H1 (cell line): Measurements from ENCODE around the genes SLC35B1 and ACSF2.

- RRBS: no CpG with 5 or more reads among the region's 5 CpGs
CAGE:
- cytosol, long polyA plus RNA: no peak
- long polyA plus RNA: no peak
- nucleus, long polyA plus RNA: no peak
Measured at GRCh38 chr17:49498084-49498254, 2.9 kb downstream of the NGFR start.

GRCh38 chr17:49556188-49556649 is 19.5 kb upstream of the NXPH3 start:
- RRBS: 16% methylated on average over 9 of the region's 27 CpGs
CAGE:
- cytosol, long polyA plus RNA: no peak
- long polyA plus RNA: no peak
- nucleus, long polyA plus RNA: no peak

GRCh38 chr17:49577103-49577504 is 1.4 kb downstream of the NXPH3 start:
- RRBS: 49% methylated on average over 2 of the region's 8 CpGs
CAGE:
- cytosol, long polyA plus RNA: no peak
- long polyA plus RNA: no peak
- nucleus, long polyA plus RNA: no peak

- RRBS: no CpG with 5 or more reads among the region's 3 CpGs
CAGE:
- cytosol, long polyA plus RNA: no peak
- long polyA plus RNA: no peak
- nucleus, long polyA plus RNA: no peak
Measured at GRCh38 chr17:49602896-49603575, 27.4 kb downstream of the NXPH3 start.

DNA sequence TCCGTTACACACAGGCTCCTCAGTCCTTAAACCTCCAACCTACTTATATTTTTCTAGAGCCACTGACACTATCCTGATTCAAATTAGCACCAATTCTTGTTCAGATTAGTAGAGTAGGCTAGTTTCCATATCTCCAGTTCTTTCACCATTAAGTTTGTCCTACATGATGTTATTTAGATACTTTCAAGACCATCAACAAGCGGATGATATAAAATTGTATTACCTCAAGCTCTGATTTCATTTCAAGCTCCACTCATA is 18.5 kb downstream of the SPOP start:
- RRBS: no CpG with 5 or more reads among the region's 2 CpGs
CAGE:
- cytosol, long polyA plus RNA: no peak
- long polyA plus RNA: no peak
- nucleus, long polyA plus RNA: no peak

DNA sequence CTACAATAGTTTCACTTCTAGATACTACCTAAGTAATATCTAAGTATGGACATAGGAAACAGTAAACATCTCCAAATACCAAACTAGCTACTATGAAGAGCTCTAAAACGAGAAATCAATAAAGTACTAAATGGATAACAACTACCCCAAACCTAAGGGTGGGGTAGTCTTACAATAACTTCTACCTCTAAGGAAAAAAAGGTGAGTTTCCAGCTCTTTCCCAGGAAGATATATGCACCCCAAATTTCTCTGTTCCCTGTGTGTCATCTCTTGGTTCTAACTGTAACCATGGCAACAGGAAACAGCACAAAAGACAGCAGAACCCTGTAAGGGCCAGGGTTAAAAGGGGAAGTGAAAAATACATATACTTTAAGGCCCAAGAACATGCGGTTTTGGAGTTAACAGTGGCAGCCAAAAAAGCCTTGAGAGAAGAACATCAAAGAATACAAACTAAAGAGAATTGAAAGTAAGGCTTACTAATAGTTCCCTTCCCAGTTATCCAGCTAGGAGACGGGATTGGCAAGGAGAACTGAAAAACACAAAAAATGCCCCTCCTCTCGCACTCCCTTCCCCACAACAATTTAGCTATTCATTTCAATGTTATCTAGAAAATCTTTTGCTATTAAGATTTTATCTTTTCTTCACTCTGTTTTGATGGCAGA is 1.7 kb downstream of the SPOP start:
- RRBS: no CpG with 5 or more reads among the region's 4 CpGs
CAGE:
- cytosol, long polyA plus RNA: no peak
- long polyA plus RNA: no peak
- nucleus, long polyA plus RNA: no peak

GRCh38 chr17:49704060-49704308 is 3.8 kb downstream of the SLC35B1 start:
- RRBS: no CpG with 5 or more reads among the region's 3 CpGs
CAGE:
- cytosol, long polyA plus RNA: no peak
- long polyA plus RNA: no peak
- nucleus, long polyA plus RNA: no peak

GRCh38 chr17:49707528-49708630 is at the start of gene SLC35B1:
SLC35B1 (minus strand) TSS chr17:49707964.
- RRBS: 1% methylated on average over 16 of the region's 56 CpGs
CAGE:
- cytosol, long polyA plus RNA: start-site peak on the minus strand at chr17:49707913-49707933, 218 reads; start-site peak on the minus strand at chr17:49708144-49708189, 46 reads
- long polyA plus RNA: start-site peak on the minus strand at chr17:49707882-49707937, 246 and 147 reads in 2 replicates; start-site peak on the minus strand at chr17:49708097-49708207, 22 and 86 reads in 2 replicates
- nucleus, long polyA plus RNA: start-site peak on the minus strand at chr17:49707920-49707965, 226 reads; start-site peak on the minus strand at chr17:49708107-49708207, 79 reads

- RRBS: no CpG with 5 or more reads among the region's 9 CpGs
CAGE:
- cytosol, long polyA plus RNA: no peak
- long polyA plus RNA: no peak
- nucleus, long polyA plus RNA: no peak
Measured at GRCh38 chr17:49740734-49742037, 22.7 kb downstream of the FAM117A start.

GRCh38 chr17:49758685-49760025 is 4.8 kb downstream of the FAM117A start:
- RRBS: no CpG with 5 or more reads among the region's 10 CpGs
CAGE:
- cytosol, long polyA plus RNA: no peak
- long polyA plus RNA: no peak
- nucleus, long polyA plus RNA: no peak

- RRBS: no CpG with 5 or more reads among the region's 6 CpGs
CAGE:
- cytosol, long polyA plus RNA: no peak
- long polyA plus RNA: no peak
- nucleus, long polyA plus RNA: no peak
Measured at GRCh38 chr17:49787337-49787795, 1.1 kb upstream of the KAT7 start.

DNA sequence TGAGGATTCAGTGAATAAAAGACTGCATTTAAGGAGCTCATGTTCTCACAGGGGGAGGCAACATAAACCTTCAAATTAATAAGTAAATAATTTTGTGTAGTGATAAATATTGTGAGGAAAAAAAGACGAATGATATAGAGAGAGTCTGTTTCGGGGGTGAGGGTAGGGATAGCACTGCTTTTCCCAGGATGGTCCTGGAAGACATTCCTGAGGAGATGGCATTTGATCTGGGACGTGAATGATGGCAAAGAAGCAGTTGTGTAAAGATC is 18.6 kb downstream of the KAT7 start:
- RRBS: no CpG with 5 or more reads among the region's 3 CpGs
CAGE:
- cytosol, long polyA plus RNA: no peak
- long polyA plus RNA: no peak
- nucleus, long polyA plus RNA: no peak

DNA sequence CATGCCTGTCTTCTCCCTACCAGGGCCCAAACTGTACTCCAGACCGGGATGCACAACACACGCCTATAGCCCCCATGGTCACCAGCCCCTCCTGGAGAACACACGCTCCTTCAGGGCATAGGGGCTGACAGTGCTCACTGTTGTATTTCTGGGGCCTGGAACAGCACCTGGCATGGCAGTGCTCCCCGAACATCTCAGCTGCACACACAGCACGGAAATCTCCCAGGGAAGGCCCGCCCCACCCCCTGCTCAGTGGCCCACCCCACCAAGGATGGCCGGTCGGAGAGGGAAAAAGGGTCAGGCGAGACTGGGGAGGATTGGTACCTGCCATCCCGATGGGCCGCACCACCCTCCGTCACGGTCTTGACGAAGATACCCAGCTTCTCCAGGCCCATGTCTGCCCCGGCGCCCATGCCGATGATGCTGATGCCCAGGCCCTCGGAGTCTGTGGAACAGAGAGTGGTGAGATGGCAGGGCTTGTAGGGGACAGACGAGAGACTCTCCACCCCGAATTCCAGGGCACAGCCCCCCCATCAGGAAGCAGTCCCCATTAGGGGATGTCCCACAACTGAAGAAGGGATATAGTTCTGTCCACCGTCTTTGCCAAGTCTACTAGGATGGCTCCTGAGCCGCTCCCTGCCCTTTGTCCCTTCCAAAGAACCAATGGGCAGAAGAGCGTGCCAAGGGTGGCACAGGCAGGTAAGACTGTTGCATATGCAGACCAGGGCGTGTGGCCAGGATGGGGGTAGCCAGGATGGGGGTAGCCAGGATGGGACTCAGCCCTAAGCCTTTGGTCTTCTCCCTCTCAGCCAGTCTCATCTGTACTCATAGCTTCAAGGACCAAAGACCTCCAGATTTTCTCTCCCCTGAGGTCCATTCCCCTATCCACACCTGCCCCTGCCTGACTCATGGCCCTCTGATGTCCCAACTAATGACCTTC is 6.9 kb downstream of the PPP1R9B start:
- RRBS: 100% methylated on average over 1 of the region's 24 CpGs
CAGE:
- cytosol, long polyA plus RNA: no peak
- long polyA plus RNA: no peak
- nucleus, long polyA plus RNA: no peak

DNA sequence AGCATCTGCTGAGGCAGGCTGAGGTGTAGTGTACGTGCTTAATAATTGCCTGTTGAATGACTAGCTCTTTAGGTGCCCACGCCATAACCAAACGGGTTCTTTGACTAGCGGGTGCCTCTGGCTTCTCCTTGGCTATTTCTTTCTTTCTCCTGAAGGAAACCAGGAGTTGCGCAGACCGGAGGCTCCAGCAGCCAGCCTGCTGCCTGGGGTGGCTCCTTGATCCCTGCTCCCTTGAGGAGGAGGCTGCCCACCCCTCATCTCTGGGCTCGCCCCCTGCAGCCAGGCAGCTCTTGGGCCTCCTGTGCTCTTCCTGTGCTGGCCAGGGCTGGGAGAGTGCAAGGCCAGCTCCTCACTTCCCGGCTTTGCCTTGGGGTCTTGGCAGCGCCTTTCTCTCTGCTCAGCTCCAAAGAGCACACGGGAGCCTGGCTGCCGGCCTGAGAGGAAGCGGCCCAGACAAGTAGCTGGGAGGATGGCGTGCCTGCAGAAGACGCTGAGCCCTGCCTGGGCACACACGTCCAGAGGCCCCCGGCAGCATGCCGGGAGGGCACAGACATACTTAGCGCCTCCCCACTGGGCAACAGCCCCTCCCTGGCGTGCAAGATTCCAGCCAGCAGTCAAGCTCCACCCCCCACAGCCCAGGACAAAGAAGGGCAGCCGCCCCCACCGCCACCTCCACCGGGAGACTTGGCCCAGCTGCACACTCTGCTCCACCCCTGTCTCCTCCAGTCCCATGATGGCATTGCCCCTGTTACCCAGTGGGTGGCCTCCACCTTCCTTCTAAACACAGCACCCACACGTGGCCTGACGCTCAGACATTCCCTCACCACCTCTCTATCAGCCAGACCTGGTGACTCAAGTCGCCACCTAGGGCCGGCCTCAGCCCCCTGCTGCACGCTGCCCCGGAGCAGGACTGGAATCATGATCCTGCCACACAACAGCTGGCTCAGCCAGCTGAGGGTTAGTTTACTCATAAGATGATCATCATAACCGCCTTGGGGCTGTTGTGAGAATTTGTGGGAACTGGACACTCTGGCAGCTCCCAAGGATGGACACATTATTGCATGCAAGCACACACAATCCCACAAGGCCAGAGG is 12.2 kb downstream of the SGCA start:
- RRBS: 21% methylated on average over 7 of the region's 29 CpGs
CAGE:
- cytosol, long polyA plus RNA: no peak
- long polyA plus RNA: no peak
- nucleus, long polyA plus RNA: no peak

DNA sequence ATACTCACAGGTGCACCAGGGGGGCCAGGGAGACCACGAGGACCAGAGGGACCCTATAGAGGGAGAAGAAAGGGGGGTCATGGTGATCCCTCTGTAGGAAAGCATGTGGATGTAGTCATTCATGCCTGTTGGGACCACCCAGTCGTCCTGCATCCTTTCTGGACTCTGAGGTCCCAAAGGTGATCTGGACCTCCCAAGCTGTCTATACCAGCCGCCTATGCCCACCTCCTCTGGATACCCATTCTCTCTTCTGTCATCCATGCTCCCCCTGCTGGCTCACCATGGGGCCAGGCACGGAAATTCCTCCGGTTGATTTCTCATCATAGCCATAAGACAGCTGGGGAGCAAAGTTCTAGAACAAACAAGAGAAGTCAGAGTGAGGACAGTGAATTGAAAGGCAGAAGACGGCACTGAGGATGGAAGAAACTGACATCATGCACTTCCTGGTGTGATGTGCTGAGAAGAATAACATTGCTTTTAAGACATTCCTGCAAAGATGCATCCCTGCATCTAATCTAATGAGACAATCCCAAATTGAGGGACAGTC is 3.2 kb downstream of the COL1A1 start:
- RRBS: no CpG with 5 or more reads among the region's 6 CpGs
CAGE:
- cytosol, long polyA plus RNA: no peak
- long polyA plus RNA: no peak
- nucleus, long polyA plus RNA: no peak

DNA sequence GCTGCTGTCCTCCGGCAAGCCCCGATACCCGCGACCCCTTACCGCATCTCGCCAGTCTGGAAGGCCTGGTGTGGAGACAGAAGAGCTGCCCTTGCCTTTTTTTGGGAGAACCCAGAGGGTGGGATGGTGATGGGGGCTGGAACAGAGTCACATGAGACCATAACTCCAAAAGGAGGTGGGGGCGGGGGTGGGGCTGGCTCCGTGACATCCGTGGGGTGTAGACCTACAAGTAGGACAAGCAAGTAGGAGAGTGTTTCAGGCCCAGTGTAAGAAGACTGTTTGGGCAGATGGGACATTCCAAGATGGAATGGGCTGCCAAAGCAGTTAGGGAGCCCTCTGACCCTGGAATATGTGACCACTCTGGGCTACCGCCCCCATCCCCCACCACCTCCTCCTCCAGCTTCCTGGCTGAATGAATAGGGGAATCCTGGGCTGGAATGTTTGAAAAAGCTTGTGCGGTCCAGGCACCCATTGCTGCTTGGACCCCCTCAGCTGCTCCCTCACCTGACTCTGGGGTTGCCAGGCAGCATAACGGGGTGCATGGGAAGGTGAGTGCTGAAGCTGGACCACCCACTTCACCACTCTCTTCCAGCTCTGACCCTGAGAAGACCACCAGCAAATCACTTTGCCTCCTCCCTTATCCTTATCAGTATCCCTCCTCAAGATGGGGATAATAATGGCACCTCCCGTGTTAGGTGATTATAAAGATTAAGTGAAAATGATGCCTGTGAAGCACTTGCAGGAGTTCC is 1.5 kb downstream of the XYLT2 start:
- RRBS: no CpG with 5 or more reads among the region's 13 CpGs
CAGE:
- cytosol, long polyA plus RNA: no peak
- long polyA plus RNA: no peak
- nucleus, long polyA plus RNA: no peak

DNA sequence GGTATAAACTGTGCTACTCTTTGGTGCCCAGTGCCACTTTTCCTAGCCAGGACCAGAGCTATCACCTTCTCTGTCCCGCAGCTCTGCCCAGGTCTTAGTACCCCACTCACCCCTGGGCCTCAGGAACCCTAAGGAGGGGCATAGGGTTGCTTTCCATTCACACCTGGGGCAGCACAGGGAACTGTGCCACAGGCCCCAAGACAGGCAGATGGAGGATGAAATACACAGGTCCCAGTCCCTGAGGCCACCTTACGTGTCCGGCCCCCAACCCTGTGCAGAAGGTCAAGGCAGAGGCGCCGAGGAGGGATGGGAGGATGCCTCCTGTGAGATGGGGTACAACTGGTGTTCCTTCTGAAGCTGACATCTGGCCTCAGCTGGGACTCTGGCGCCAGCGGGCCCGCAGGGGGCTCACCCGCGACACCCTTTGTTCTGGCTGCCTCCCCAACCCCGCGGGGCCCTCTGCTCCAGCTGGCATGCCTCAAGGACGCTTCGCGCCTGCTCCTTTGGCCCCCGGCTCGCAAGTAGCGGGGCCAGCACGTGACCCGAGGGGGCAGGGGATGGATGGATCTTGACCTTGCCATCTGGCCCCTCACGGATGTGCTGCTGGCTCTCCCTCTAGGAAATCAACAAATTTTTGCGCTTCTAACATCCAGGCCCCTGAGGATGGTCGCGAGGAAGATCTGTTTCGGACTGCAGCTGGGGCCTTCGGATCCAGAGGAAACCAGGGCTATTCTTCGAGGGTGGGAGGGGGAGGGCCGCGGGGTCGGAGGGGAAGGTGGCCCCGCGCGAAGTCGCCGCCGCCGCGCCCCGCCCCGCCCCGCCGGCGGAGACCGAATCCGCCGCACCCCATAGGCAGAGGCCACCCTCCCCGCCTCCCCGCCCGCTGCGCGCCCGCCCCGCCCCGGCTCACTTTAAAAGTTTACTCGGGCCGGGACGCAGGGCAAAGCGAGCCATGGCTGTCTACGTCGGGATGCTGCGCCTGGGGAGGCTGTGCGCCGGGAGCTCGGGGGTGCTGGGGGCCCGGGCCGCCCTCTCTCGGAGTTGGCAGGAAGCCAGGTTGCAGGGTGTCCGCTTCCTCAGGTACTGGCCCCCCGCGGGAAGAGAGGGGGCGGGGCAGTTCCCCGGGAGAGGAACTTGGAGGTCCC is at the start of gene ACSF2:
Gene ACSF2, plus strand, starts transcription at position 909 of the 1,145 bp plus-strand sequence.
- RRBS: 1% methylated on average over 28 of the region's 72 CpGs
CAGE:
- cytosol, long polyA plus RNA: no peak
- long polyA plus RNA: no peak
- nucleus, long polyA plus RNA: start-site peak on the plus strand centred at position 886 of the sequence, 120 bp wide, 90 reads

- RRBS: no CpG with 5 or more reads among the region's 5 CpGs
CAGE:
- cytosol, long polyA plus RNA: no peak
- long polyA plus RNA: no peak
- nucleus, long polyA plus RNA: no peak
Measured at GRCh38 chr17:50447904-50448334, 20.8 kb downstream of the CHAD start.

GRCh38 chr17:50505549-50506003 is 2.7 kb upstream of the MYCBPAP start:
- RRBS: no CpG with 5 or more reads among the region's 4 CpGs
CAGE:
- cytosol, long polyA plus RNA: no peak
- long polyA plus RNA: no peak
- nucleus, long polyA plus RNA: no peak

DNA sequence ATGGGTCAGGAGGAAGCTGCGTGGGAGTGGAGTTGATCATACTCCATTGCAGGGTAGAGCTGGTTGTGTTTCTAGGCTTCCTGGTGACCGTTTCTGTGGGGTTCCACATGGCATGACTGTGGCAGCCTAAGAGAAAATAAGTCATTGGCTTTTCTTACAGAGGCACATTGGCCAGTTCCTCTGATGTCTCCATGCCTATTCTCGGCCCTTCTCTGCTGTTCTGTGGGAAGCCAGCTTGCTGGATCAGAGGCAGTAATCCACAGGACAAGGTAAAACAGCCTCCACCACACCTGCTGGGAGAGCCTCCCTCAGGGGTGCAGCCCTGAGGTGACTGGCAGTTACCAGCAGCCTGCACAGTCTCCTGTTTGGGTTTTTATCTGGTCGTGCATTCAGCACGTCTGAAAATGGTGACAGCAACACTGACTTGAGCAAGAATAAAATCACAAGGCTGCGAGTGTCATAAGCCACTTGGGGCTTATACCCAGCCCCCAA is 10.7 kb upstream of the EPN3 start:
- RRBS: no CpG with 5 or more reads among the region's 6 CpGs
CAGE:
- cytosol, long polyA plus RNA: no peak
- long polyA plus RNA: no peak
- nucleus, long polyA plus RNA: no peak